ENCODE data around the genes AASS and ARF5.

DNA sequence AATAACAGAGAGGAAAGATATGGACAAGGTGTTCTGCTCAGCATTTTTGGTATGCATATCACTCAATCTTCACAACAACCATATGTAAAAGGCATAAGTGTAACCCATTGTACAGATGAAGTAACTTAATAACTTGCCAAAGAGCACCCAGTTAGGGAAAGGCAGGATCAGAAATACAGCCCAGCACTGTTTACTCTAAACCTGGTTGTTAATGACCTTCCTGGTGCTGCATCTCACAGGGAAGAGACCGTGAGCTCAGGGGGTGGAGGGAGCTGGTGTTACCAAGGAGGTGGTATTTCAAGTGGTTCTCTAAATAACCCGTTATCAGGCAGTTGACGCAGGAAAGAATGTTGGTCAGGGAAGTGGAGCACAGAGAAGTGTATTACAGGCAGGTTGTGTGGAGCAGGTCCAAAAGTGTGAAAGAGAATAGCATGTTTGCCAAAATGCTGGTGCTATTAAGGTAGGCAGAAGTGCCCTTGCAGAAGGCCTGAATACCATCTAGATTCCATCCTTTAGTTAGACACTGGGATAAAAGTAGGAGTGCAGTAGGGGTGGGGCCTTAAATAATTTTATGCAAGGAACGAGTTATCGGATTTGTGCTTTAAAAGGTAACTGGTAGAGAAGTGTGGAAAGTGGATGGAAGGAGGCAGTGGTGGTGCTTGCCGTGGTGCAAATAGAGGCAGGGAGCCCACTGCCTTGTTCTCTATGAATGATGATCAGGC lies 4.3 kb upstream of the ST7 start:
- PRO-cap = no peak
- RAMPAGE, long total RNA, 4 experiments = no peak in any of the 4 experiments

DNA sequence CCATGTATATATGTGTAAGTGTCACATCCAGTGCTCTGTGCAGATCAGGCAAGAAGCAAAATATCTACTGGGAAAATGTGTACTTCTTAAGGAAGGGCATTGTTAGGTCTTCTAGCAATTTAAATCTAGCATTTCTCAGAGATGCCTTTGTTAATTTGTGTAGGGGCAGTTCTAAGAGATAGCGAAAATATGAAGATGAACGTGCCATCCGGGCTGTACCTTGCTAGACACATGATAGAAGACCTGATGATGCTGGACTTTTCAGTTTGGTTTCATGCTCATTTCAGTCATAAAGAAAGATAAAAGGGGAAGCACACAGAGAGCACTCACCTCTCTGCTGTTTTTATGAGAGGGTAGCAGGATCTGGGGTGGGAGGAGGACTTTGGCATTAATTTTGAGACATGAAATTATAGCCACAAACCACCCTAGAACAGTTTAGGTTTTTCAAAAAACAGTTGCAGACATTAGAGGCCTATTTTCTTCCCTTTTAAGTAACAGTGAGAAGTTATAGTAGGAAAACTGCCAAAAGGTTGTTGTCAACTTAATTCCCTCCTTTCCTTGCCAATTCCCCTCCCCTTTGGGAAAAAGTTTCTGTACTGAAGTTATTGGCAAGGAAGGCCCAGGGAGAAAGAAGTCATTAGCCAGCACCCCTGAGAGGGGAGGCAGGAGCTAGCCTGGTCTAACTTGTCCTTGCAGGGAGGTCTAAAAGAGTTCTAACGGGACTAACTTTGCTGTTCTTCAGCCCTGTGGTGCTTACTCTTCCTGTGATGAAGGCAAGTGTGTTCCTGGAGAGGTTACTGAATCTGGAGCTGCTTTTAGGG lies 2.6 kb downstream of the ST7 start:
- PRO-cap = no peak
- RAMPAGE, long total RNA, 4 experiments = no peak in any of the 4 experiments

GRCh38 chr7:116971913-116972319 lies 18.6 kb downstream of the ST7 start:
- PRO-cap = no peak
- RAMPAGE, long total RNA, 4 experiments = no peak in any of the 4 experiments

- PRO-cap = unidirectional peak, plus-strand start at chr7:117014911
- RAMPAGE, long total RNA, 4 experiments = no peak in any of the 4 experiments
Observed at GRCh38 chr7:117014699-117015169, 61.4 kb downstream of the ST7 start.

- PRO-cap = unidirectional peak, plus-strand start at chr7:117129610
- RAMPAGE, long total RNA, 4 experiments = no peak in any of the 4 experiments
Observed at GRCh38 chr7:117129368-117129859, 176.1 kb downstream of the ST7 start.

- PRO-cap = no peak
- RAMPAGE, long total RNA, 4 experiments = no peak in any of the 4 experiments
Observed at GRCh38 chr7:117682834-117683675, 190.2 kb downstream of the CTTNBP2 start.

DNA sequence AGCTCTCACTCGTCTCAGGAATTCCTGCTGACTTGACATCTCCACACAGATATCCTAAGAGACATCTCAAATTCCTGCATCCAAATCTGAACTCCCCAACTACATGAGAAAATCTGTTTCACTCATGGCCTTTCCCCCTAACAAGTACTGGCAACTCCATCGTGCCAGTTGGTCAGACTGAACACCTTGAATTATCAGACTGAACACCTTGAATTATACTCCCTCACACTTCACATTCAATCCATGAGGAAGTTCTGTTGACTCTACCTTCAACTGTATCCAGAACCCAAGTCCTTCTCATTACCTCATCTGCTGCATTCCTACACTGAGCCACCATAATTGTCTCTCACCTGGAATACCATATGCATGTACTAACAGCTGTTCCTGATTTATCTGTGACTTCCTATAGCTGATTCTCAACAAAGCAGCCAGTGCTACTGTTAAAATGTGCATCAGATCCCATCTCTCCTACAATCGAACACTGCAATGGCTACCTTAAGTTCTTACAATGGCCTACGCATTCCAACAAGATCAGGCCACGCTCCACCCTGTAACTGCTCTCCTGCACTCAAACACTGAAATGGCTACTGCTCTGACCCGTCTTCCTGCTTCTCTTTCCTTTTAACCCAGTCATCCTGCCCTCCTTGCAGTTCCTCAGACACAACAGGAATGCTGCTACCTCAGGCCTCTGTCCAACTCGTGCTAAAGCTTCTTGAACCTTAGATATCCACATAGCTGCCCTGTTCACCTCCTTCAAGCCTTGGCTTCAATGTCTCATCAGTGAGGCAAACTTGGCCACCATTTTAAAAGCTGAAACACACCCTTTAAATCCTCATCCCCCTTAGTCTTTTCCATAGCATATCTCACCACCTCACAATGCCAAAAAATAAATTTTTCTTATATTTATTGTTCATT lies 110.7 kb downstream of the CTTNBP2 start:
- PRO-cap = no peak
- RAMPAGE, long total RNA, 4 experiments = no peak in any of the 4 experiments

GRCh38 chr7:121372418-121373117 lies 23.5 kb downstream of the FAM3C start:
- PRO-cap = no peak
- RAMPAGE, long total RNA, 4 experiments = no peak in any of the 4 experiments

- PRO-cap = bidirectional peak, plus-strand start at chr7:122143788, minus-strand start at chr7:122143762; bidirectional peak, plus-strand start at chr7:122144516, minus-strand start at chr7:122144239
- RAMPAGE, long total RNA, 4 experiments = start-site peak on the minus strand in 2 of 4 experiments, at chr7:122144209-122144262 at its widest, 19 to 56 reads per replicate
Observed at GRCh38 chr7:122143659-122144332, at the start of gene AASS. TSS of gene AASS (minus strand) at chr7:122144249.

- PRO-cap = no peak
- RAMPAGE, long total RNA, 4 experiments = no peak in any of the 4 experiments
Observed at GRCh38 chr7:122316999-122317620, 12.6 kb upstream of the FEZF1 start.

GRCh38 chr7:122802997-122803790 lies 83.1 kb downstream of the CADPS2 start:
- PRO-cap = no peak
- RAMPAGE, long total RNA, 4 experiments = no peak in any of the 4 experiments

DNA sequence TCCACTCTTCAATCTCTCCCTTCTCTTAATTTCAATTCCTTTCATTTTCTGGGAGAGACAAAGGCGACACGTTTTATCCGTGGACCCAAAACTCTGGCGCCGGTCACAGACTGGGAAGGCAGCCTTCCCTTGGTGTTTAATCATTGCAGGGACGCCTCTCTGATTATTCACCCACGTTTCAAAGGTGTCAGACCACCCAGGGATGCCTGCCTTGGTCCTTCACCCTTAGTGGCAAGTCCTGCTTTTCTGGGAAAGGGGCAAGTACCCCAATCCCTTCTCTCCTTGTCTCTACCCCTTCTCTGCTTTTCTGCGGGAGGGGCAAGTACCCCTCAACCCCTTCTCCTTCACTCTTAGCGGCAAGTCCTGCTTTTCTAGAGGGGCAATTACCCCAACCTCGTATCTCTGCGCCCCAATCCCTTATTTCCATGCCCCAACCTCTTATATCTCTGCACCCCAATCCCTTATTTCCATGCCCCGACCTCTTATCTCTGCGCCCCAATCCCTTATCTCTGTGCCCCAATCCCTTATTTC lies 68.8 kb downstream of the CADPS2 start:
- PRO-cap = no peak
- RAMPAGE, long total RNA, 4 experiments = no peak in any of the 4 experiments

DNA sequence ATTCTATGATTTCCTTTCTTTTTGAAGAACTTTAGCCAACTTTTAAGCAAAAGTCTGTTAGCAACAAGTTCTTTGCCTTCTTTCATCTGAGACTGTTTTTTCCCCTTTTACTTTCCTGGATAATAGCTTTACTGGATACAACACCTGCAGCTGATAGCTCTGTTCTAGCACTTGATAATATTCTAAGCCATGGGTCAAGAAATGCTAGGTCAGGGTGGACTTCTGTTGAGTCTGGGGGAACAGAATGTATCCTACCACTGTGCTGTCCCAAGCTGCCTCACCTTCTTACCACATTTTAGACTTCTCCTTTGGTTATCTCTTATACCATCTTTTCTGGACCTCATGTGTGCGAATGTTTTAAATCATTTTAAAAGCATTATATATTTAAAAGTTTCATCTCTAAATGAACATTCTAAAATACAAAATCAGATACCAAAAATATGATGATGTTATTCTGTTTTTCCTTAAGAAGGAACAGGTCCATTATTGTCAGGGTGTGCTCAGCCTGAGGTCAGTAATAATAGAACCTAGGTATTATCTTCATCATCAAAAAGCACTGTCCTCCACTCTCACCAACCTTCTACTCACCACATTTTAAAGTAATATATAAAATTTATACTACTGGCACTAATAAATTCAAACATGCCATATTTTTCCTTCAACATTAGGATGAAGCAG lies 57.5 kb downstream of the CADPS2 start:
- PRO-cap = no peak
- RAMPAGE, long total RNA, 4 experiments = no peak in any of the 4 experiments

GRCh38 chr7:122848122-122848719 lies 38.0 kb downstream of the CADPS2 start:
- PRO-cap = no peak
- RAMPAGE, long total RNA, 4 experiments = no peak in any of the 4 experiments

GRCh38 chr7:122885568-122885872 lies 740 bp downstream of the CADPS2 start:
- PRO-cap = no peak
- RAMPAGE, long total RNA, 4 experiments = no peak in any of the 4 experiments

DNA sequence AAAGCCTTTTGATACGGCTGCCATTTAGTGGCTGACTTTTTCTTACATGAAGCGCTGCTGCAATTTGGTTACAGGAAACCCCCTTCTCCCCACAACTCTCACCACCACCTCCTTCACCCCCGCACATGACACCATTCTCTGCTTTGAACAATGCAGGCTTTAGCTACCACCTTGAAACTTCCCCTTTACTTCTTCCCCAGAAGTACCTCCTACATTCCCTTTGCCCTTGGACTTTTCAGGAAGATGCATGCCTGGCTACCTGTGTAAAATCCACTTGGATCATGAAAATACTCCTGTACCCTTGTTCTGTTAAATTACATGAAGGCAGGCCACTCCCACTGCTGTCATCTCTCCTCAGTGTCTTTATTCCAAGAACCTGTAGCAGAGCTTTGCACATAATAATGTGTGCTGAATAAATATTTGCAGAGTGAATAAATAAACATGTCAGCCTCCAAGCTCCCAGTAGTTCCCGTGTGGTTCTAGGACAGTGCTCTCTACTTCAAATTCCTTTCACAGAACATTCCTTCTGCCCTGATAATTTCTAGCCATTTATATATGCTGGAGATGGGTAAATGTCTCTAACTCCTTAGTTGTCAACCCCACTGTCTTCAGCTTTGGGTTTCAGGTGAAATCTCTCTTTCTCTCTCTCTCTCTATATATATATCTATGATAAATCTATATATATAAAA lies 20.4 kb upstream of the HYAL4 start:
- PRO-cap = no peak
- RAMPAGE, long total RNA, 4 experiments = no peak in any of the 4 experiments

- PRO-cap = no peak
- RAMPAGE, long total RNA, 4 experiments = no peak in any of the 4 experiments
Observed at GRCh38 chr7:124762676-124763302, 2.8 kb downstream of the GPR37 start.

GRCh38 chr7:127330256-127330601 lies 62.3 kb downstream of the ZNF800 start:
- PRO-cap = no peak
- RAMPAGE, long total RNA, 4 experiments = no peak in any of the 4 experiments

GRCh38 chr7:127587944-127588590 lies at the start of gene ARF5:
TSS of gene ARF5 (plus strand) at chr7:127588411.
- PRO-cap = bidirectional peak, plus-strand start at chr7:127588378, minus-strand start at chr7:127588294
- RAMPAGE, long total RNA, 4 experiments = start-site peak on the plus strand in 4 of 4 experiments, at chr7:127588406-127588489 at its widest, 55 to 292 reads per replicate

- PRO-cap = no peak
- RAMPAGE, long total RNA, 4 experiments = no peak in any of the 4 experiments
Observed at GRCh38 chr7:127593811-127594038, 189 bp downstream of the FSCN3 start.

Data from esophagus squamous epithelium (tissue), 4 donors.